Endothelial cell (in vitro differentiated cells): ENCODE measurements around the genes MMD2 and DAGLB.

GRCh38 chr7:4612934-4613883 is 68.9 kb upstream of the FOXK1 start:
- PRO-cap = bidirectional peak, plus-strand start at chr7:4613127, minus-strand start at chr7:4613073

DNA sequence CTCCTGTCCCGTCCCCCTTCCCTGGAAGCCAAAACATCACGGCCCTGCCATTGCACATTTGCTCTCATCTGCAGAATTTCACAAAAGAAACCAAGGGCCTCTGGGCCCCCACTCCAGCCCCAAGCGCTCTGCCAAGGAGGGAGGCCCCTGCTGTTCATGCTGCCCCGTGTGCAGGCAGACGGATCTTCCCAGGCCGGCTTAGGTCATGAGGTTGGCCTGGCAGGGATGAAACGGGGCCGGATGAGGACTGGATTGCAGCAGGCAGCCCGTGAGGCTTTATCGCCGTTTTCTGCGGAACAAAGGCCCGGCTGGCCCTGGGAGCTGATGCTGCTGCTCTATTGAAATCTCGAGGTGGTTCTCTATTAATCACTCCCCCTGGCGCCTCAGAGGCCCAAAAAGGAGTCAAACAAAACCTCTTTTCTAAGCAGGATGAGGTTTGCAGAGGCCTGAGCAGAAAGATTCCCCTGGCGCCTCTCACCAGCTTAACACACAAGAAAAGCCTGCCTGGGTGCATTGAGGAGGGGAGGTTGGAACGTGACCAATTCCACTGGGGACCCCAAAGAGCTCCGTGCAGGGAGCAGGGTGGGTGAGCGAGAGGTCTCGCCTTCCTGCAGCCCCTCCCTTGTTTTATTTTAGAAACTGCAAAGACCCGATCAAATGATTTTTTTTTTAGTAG is 31.4 kb upstream of the FOXK1 start:
- PRO-cap = no peak

DNA sequence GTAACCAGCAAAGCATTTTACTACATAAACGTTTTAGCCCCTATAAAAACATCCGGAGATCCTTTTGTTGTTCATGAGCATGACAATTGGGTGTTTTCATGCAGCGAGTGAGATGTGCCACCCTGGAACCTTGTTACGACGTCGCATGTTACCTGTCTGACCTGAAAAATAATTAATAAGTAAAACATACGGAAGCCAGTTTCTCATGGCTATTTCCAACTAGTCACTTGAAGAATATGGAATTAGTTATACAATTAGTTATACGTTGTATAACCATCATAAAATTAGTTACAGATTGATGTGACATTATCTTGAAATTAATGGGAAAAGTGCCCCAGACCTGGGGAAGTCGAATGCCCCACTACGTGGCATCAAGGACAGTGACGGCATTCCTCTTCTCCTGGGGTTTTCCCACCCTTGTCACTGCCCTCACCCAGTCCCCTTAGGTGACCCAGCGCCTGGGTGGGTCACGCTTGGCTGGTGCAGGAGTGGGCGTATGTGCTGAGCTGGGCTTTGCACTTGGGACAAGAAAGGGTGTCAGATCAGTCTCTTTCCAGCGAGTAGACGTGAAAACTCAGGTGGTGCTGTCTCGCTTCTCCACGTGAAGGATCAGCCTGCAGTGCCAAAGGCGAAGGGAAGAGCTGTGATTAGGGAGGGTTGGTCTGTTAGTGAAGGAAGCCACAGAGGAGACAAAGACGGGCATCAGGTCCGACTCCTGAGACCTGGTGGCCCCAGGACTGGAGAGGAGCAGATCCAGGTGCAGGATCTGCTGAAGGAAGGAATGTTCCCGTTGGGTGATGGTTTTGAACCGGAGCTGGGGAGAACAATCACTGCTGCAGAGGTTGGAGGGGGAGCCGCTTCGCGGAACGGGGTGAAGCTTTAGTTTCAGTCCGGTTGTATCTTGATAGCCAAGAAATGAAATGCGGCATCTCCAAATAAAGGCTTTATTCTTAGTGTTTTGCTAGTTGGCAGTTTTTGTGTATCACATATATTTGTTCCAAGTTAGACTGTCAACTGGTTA is 7.6 kb downstream of the FOXK1 start:
- PRO-cap = no peak

DNA sequence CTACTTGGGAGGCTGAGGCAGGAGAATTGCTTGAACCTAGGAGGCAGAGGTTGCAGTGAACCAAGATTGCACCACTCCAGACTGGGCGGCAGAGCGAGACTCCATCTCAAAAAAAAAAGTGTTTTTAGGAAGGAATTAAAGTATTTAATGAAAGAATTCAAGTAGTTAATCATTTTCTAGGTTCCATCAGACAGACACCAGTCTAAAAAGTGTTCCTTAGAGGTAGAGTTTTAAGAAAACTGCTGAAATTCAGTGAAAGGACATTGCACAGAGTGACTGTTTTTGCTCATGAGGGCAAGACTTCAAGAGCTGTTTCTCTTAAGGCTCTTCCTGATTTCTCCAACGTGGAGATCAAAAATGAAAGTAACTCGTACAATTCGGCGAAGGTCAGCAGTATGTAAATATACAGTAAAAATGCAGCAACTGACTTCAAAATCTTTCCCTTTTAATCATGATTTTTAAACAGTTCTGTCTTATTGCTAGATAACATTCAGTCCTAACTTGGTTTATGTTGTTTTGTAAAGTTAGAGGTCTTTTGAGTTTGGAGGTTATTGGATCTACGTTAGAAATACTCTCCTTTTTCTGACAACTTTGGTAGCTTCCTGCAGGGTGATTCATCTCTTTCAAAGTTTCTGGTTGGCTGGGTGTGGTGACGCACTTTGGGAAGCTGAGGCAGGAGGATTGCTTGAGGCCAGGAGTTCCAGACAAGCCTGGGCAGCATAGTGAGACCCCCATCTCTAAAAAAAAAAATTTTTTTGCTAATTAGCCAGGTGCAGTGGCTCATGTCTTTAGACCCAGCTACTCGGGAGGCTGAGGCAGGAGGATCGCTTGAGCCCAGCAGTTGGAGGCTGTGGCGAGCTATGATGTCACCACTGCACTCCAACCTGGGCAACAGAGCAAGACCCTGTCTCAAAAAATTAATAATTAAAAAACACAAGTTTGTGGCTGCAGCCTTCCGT is 29.4 kb upstream of the AP5Z1 start:
- PRO-cap = no peak

DNA sequence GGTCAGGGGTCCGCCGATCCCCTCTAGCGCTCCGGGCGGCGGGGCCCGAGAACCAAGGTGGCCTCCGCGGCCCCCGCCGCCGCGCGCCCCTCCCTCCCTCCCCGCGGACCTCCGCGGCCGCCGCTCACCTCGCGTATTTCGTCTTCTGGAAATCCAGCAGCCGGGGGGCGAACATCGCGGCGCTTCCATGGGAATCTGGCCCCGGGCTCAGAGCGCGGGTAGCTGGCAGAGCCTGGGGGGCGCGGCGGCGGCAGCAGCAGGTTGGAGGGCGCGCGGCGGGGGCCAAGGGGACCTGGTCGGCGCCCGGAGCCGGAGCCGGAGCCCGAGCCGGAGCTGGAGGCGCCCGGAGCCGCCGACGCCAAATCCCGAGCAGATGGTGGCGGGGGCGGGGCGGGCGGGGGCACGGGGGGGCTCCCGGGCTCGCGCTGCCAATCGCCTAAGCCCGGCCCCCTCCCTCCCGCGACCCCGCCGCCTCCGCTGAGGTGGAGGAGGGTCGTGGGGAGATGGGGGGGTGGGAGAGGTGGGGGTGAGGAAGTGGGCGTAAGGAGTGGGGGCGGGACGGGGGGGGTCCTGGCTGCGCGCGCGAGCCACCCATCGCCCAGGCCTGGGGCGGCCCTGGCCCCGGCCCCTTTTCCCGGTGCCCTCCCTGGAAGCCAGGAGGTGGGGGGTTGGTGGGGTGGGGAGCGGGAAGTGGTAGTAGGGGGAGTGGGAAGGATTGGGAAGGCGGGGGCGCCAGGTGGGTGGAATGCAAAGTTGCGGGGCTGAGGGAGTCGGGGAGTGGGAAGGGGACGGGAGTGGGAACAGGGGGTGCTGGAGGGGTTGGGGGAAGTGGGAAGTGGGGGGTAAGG is at the start of gene MMD2:
TSS of gene MMD2 (minus strand) at position 345 of the 848 bp plus-strand sequence.
- PRO-cap = no peak

DNA sequence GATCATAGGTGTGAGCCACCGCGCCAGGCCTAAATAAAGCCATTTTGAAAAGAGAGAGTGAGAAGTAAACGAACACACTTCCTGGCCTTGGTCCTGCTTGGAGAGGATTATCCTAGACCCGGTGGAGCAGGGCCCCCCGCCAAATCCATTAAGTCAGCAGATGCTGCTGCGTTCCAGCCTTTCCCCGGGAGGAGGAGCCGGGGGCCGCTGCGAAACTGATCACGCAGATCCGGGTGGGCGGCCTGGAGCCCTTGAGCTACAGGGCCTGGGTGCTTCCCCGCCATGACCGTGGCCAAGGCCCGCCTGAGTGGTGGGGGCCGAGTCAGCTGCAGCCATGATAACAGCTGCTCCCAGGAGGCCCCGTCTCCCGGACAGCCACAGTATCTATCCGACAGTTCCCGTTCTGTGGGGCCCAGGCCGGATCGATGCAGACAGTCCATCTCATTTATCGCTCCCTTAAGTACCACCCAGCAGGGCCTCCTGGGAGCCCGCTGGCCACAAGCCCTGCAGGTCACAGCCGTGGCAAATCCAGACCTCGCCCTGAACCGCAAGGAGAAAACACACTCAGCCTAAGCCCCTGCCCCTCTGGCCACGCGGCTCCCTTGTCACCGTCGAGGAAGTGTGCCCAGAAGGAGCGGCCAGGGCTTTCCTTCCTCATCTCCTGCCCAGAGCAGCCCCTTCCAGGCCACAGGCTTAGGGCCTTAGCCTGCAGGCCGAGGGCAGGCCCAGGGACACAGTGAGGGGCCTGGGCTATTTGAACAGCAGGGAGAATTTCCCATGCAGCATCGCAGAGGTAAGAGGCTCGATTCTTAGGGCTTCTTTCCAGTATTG is 34.4 kb upstream of the SLC29A4 start:
- PRO-cap = no peak

DNA sequence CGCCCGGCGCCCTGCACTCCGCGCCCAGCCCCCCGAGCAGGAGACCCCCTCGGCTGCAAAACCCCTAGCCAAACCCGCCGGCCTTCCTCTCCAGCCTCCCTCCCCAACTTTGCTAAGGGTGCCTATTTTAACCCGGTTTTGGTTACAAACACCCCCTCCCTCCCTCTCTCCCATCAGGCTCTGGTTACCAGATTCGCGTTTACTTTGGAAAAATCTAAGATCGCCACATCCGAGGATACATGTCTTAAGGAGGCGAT is 1.1 kb downstream of the TNRC18 start:
- PRO-cap = no peak

- PRO-cap = no peak
Observed at GRCh38 chr7:5527179-5527579, 3.2 kb downstream of the ACTB start.

- PRO-cap = no peak
Observed at GRCh38 chr7:5558587-5559310, 28.3 kb upstream of the ACTB start.

DNA sequence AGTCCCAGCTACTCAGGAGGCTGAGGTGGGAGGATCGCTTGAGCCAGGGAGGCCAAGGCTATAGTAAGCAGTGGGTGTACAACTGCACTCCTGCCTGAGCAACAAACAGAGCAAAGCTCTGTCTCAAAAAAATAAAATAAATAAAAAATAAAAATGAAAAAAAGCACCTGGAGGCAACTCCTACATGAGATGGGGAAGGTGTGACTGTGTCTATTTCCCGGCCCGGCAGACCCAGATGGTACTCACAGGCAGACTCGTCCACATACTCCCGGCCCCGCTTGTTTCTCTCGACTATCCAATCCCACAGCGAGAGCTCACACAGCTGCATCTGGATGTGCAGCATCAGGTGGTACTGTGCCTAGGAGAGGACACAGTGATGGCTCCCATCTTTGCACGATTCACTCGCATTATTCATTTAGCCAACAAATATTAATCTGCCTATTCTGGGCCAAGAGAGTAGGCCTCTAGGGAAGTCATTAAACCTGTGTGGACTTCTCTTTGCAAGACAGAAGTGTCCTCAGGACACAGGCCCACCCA is 7.2 kb downstream of the ANKRD61 start:
- PRO-cap = no peak

- PRO-cap = bidirectional peak, plus-strand start at chr7:6447722, minus-strand start at chr7:6447499; bidirectional peak, plus-strand start at chr7:6448057, minus-strand start at chr7:6447932
Observed at GRCh38 chr7:6446982-6448116, at the start of gene DAGLB. Gene DAGLB, minus strand, starts transcription at chr7:6447954.

GRCh38 chr7:6623813-6624293 is 8.4 kb downstream of the ZNF853 start:
- PRO-cap = no peak

DNA sequence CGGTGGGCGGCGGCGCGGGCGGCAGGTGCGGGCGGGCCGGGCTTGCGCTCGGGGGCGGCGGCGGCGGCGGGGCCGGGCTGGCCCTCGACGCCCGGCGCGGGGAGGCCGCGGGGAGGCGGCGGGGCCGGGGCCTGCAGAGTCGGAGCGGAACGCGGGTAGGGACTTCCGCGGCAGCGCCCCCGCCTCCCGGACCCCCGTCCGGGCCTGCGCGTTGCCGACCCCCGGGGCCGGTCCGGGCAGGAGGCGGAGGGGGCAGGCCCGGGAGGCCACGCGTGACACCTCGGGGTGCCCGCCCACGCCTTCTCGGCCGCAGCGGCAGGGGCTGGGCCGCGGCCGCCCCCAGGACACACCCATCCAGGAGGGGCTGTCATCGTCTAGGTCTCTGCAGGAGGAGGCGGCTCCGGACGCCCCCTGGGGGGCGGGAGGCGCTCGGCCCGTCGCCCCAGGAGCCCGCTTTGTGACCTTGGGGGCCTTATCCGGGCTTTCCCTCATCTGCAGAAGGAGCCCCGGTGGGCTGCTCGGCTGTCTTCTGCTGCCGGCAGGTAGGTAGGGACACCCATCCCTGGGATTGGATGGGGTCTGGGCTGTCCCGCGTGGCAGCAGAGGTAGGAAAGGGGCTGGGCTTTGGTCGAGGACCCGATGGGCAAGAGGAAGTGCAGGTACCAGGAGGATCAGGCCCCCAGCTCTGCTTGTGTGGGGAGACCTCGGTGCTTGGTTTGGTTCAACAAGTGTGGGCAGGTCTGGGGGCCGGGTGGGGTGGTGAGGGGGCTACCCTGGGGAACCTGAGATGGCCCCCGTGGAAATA is 552 bp downstream of the ZNF316 start:
- PRO-cap = bidirectional peak, plus-strand start at position 491 of the sequence, minus-strand start at position 376 of the sequence; unidirectional peak, minus-strand start at position 500 of the sequence

DNA sequence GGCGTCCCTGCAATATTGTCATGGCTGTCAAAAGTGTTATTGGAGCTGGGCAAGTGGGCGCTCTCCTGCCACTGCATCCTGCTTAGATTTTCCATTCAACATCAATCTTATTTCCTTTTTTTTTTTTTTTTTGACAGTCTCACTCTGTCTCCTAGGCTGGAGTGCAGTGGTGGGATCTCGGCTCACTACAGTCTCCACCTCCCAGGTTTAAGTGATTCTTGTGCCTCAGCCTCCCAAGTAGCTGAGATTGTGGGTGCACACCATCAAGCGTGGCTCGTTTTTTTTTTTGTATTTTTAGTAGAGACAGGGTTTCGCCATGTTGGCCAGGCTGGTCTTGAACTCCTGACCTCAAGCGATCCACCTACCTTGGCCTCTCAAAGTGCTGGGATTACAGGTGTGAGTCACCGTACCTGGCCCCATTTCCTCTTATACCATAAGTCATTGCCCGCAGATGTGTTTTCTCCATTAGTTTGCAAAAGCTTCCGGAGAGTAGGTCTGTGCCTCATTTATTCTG is 119.9 kb upstream of the CCZ1B start:
- PRO-cap = no peak

GRCh38 chr7:6990831-6991686 is 165.0 kb upstream of the CCZ1B start:
- PRO-cap = unidirectional peak, plus-strand start at chr7:6991579

GRCh38 chr7:7158723-7159099 is 23.6 kb upstream of the C1GALT1 start:
- PRO-cap = no peak

- PRO-cap = bidirectional peak, plus-strand start at chr7:7181899, minus-strand start at chr7:7181794; bidirectional peak, plus-strand start at chr7:7181960, minus-strand start at chr7:7182005; bidirectional peak, plus-strand start at chr7:7182544, minus-strand start at chr7:7182336
Observed at GRCh38 chr7:7181622-7182461, 502 bp upstream of the C1GALT1 start.

DNA sequence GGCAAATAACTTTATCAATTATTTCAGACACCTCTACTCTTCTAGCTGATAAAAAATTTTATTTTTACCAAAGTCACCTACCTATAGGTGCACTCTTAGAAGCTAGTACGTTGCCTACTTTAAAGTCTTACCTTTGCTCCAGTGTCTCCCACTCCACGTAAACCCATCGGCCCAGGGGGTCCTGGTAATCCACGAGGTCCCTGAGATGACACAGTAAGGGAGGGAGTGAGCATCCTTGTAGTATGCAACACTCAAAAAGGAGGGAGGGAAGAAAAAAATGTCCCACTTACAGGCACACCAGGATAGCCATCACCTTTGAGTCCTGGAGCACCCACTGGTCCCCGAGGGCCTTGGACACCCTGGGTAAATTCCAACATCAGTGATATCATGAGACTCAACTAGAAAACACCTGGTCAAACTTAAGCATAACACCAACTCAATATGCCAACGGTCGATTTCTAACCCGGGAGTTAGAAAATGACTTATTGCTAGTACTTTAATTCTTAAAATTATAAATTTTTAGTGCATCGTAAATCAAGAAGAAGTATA is 103.3 kb downstream of the COL28A1 start:
- PRO-cap = no peak

- PRO-cap = bidirectional peak, plus-strand start at chr7:7640073, minus-strand start at chr7:7640021
Observed at GRCh38 chr7:7639805-7640268, 715 bp upstream of the UMAD1 start.

GRCh38 chr7:7699269-7699766 is 19.1 kb downstream of the RPA3 start:
- PRO-cap = no peak